MCF 10A (cell line): Measurements from ENCODE around the genes CARM1, ANGPTL8, ZNF136 and ZNF791.

- PRO-cap: no peak
- RRBS: no CpG with 5 or more reads among the region's 27 CpGs
These were observed 6.9 kb downstream of the TMED1 start for GRCh38 chr19:10828872-10829776.

GRCh38 chr19:10871284-10872212 is at the start of gene CARM1:
Gene CARM1, plus strand, starts transcription at chr19:10871553.
- PRO-cap: bidirectional peak, plus-strand start at chr19:10871553, minus-strand start at chr19:10871243; bidirectional peak, plus-strand start at chr19:10871838, minus-strand start at chr19:10871834; bidirectional peak, plus-strand start at chr19:10871917, minus-strand start at chr19:10871916; bidirectional peak, plus-strand start at chr19:10872403, minus-strand start at chr19:10872142
- RRBS: under 1% methylated on average over 78 of the region's 150 CpGs

- PRO-cap: no peak
- RRBS: no CpG with 5 or more reads among the region's 19 CpGs
These were observed 10.4 kb downstream of the CARM1 start for GRCh38 chr19:10881459-10882357.

DNA sequence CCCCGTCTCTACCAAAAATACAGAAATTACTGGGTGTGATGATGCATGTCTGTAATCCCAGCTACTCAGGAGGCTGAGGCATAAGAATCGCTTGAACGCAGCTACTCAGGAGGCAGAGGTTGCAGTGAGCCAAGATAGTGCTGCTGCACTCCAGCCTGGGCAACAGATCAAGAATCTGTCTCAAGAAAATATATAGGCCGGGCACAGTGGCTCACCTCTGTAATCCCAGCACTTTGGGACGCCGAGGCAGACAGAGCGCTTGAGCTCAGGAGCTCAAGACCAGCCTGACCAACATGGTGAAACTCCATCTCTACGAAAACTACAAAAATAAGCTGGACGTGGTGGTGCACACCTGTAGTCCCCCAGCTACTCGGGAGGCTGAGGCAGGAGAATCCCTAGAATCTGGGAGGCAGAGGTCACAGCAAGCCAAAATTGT is 26.7 kb downstream of the YIPF2 start:
- PRO-cap: no peak
- RRBS: no CpG with 5 or more reads among the region's 10 CpGs

- PRO-cap: no peak
- RRBS: 97% methylated on average over 1 of the region's 12 CpGs
These were observed 8.1 kb downstream of the YIPF2 start for GRCh38 chr19:10920321-10920779.

- PRO-cap: bidirectional peak, plus-strand start at chr19:11088532, minus-strand start at chr19:11088526
- RRBS: no CpG with 5 or more reads among the region's 5 CpGs
These were observed 824 bp upstream of the LDLR start for GRCh38 chr19:11088369-11088909.

DNA sequence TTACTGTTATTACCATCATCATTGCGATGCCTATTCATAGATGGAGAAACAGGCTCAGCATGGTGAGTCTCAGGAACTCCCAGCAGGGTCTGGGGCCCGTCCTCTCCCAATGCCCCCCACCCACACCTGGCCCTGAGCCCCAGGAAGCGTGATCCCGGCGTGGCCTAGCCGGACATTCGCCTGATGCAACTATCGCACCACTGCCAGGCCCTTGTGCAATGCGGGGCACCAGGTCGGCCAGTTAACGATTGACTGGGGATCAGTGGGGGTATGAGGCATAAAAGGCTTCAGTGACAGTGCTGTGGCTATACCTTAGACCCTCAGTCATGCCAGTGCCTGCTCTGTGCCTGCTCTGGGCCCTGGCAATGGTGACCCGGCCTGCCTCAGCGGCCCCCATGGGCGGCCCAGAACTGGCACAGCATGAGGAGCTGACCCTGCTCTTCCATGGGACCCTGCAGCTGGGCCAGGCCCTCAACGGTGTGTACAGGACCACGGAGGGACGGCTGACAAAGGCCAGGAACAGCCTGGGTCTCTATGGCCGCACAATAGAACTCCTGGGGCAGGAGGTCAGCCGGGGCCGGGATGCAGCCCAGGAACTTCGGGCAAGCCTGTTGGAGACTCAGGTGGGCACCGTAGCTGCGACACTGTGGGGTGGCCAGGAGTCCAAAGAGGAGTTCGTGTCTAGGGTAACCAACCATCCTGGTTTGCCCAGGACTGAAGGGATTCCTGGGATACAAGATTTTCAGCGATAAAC is at the start of gene ANGPTL8:
TSS of gene ANGPTL8 (plus strand) at position 308 of the 754 bp plus-strand sequence.
- PRO-cap: no peak
- RRBS: no CpG with 5 or more reads among the region's 25 CpGs

DNA sequence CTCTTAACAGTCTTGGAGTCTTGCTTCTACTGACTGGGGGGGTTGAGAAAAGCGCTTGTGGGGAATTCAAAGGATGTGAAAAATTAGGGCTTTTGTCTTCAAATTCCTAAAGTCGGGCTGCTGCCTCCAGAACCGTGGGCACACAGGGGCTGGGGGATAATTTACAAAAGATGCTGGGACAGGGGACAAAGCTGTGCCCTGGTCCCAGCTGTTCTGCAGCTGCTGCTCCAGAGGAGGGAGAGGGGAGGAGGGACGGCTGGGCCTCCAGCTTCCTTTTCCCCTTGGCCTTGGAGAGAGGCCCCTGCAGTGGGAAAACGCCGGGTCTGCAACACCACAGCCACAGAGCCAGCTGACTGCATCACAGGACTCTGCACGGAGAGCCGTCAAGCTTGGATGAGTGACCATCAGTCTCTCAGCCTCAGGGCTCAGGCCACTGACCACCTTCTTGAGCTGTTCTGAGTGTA is 6.2 kb downstream of the DOCK6 start:
- PRO-cap: no peak
- RRBS: no CpG with 5 or more reads among the region's 8 CpGs

DNA sequence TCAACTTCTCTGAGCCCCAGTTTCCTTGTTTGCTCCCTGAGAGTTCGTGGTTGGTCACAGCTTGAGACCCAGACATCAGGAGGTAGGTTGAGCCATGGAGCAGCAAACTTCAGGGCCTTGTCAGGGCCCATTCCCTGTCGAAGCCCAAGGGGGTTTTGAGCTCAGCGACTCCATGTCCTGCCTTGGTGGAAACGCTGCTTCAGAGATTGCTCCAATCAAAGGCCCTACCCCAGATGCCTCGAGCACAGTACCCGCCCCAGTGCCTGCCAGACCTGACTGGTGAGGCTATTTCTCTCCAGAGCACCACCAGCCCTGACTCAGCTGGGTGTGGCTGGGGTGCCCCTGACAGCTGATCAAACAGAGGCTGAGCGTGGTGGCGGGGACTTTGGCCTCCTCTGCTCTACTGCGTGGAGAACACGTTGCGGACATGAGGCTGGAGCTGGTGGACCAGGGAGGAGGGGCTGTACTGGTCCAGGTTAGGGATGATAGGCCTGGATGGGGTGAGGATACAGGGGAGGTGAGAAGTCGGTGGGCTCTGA is 3.3 kb upstream of the DOCK6 start:
- PRO-cap: bidirectional peak, plus-strand start at position 316 of the sequence, minus-strand start at position 278 of the sequence
- RRBS: no CpG with 5 or more reads among the region's 12 CpGs

- PRO-cap: no peak
- RRBS: no CpG with 5 or more reads among the region's 19 CpGs
These were observed 6.3 kb downstream of the PLPPR2 start for GRCh38 chr19:11361474-11361944.

GRCh38 chr19:11481464-11482182 is 777 bp upstream of the ELAVL3 start:
- PRO-cap: no peak
- RRBS: 60% methylated on average over 7 of the region's 33 CpGs

DNA sequence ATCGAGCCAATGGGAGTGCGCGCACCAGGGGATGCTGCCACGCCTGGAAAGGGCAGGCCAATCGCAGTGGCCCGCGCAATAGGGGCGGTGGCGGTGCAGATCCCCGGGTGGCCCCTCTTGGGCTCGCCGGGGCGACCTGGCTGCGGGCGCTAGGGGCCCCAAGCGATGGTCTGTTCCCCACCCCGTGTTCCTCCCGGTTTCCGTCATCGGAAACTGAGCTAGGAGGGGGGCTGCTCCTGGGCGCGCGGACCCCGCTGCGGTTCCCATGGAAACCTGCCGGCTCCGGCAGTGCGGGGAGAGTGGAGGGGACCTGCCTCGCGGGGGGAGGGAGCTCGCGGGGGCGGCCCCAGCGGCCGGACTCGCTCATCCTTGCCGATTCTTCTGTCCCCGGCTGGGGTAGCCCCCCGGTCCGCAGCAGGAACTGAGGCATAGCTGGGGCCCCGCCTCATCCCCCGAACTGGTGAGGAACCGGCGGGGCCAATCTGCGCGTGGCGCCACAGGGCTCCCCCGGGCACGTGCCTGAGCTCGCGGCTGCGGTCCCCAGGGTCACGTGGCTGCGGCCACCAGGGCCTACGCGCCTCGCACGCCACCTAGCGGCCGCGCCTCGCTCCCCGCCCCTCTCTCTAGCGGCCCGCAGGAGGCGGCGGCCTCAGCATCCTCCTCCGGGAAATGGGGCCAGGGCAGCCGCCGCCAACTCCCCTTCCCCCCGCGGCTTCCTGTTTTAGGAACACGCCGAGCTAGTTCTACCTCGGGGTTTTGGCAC is 1.5 kb upstream of the ELAVL3 start:
- PRO-cap: unidirectional peak, minus-strand start at position 517 of the sequence
- RRBS: 31% methylated on average over 32 of the region's 75 CpGs

DNA sequence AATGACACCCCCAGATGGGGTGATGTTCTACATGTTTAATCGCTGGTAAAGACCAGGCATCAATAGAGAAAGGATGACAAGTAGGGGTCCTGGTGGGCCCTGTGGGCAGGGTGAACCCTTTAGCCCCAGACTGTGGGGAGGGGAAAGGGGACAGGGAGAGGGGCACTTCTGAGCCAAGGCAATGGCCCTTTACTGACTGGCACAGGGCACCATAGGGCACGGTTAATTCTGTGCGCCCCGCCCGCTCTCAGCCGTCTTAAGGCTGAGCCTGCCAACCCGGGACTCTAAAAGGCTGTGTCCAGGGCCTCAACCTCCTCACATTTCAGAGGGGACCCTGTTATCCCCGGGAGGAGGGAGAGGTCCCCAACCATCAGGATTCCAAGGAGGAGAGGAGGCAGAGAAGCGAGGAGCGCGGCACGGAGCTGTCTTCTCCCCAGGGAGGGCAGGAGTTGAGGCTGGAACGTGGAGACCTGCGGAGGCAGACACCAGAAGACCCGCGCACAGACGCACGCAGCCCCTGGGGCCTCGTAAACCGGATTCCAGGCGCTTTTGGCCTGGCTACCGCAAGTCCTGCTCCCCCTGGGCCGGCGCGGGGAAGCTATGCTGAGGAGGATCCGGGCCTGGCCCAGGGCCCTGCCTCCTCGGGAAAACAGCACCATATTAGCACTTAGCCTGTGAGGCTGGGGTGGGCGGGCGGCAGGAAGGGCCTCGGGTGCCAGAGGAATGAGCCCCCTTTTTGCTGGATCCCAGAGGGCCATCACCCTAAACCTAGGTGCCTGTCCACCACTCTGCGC is 7.7 kb downstream of the ELOF1 start:
- PRO-cap: no peak
- RRBS: 85% methylated on average over 6 of the region's 31 CpGs

DNA sequence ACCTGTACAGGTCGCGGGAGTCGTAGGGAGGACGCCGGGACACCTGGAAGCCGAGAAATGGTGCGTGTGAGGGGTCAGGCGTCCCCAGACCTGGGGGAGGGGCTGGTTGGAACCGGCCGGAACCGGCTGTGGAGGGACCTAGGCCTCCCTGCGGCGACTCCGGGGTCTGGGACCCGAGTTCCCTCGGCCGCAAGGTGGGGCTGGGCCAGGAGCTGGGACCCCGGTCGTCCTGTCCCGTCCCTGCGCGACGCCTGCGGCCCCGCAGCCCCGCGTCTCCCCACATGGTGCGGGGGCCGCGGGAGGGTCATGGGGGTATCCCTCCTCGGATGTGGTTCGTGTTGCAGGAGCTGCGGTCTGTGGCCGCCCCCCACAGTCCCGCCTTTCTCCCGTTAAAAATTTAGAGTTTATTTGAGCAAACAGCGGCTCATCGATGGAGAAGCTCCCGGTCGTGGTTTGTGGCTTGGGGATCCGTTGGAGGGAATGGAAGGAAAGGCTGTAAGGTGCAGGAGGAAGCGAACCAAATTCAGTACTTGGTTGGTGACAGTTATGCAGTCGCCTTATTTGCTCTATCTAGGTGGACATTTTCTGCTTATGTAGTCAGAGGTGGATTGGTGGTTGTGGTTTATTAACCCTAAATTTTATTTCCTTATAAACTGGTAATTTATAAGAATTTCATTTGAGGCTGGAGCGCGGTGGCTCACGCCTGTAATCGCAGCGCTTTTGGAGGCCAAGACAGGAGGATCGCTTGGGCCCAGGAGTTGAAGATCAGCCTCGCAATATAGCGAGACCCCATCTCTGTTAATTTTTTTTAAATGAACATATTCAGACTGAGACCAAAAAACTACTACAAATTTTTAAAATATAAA is 521 bp downstream of the ZNF627 start:
- PRO-cap: bidirectional peak, plus-strand start at position 711 of the sequence, minus-strand start at position 482 of the sequence
- RRBS: under 1% methylated on average over 14 of the region's 51 CpGs

DNA sequence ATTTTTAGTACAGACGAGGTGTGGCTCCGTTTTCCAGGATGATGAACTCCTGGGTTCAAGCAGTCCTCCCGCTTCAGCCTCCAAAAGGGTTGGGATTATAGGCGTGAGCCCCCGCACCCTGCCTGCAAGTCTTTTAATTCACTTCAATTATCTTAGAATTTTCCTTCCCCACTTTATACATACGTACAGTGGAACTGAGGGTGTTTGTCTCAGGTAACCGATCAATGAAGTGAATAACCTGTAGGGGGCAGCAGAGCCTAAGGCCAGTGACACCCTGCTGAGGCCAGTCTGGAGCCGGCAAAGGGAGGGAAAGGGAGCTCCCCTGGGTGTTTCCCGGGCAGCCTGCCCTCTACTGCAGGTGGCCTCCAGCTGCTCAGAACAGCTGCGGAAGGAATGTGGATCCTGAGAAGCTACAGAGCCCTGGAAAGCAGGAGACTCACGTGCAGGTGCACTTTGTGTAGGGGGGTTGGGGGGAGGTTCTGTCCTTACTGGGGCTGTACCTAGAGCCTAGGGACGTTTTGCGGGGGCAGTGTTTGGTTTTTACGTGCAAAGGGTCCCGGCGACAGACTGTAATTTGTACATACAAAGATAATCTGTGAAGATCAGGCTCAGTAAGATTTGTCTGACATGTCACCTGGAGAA is 848 bp upstream of the ZNF491 start:
- PRO-cap: no peak
- RRBS: no CpG with 5 or more reads among the region's 16 CpGs

DNA sequence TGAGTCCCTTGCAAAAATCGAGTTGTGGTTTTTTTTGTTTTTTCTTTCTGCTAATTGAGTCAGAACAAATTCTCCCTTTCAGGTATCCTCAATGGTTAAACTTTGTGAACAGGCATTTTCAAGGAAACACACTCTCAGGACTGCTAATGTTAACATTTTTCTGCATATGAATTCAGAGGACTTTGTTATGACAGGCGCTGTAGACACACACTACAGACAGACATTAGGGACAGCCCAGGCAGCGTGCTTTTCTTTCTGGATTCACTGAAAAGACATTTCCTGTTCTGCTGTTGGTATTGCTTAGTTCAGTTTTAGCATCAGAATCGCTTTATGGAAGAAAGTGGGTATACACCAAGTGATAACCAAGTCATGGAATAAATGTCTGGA is 34.8 kb downstream of the ZNF433 start:
- PRO-cap: no peak
- RRBS: no CpG with 5 or more reads among the region's 4 CpGs

GRCh38 chr19:12145323-12146104 is 5.4 kb upstream of the ZNF20 start:
- PRO-cap: no peak
- RRBS: no CpG with 5 or more reads among the region's 14 CpGs

GRCh38 chr19:12162647-12163790 is at the start of gene ZNF136:
Gene ZNF136, plus strand, starts transcription at chr19:12163096.
- PRO-cap: bidirectional peak, plus-strand start at chr19:12163064, minus-strand start at chr19:12163182
- RRBS: 1% methylated on average over 19 of the region's 62 CpGs

- PRO-cap: bidirectional peak, plus-strand start at chr19:12610936, minus-strand start at chr19:12610813; bidirectional peak, plus-strand start at chr19:12611525, minus-strand start at chr19:12611466
- RRBS: 2% methylated on average over 17 of the region's 75 CpGs
These were observed at the start of gene ZNF791 for GRCh38 chr19:12610400-12611657. Gene ZNF791, plus strand, starts transcription at chr19:12610920.

- PRO-cap: no peak
- RRBS: no CpG with 5 or more reads among the region's 8 CpGs
These were observed 741 bp downstream of the WDR83OS start for GRCh38 chr19:12668475-12668873.